Cardiac ventricle fibroblast (primary cell): ENCODE measurements around a stretch of chr9.

- RAMPAGE, long total RNA, result no peak
These were observed 53.7 kb downstream of the TMOD1 start for GRCh38 chr9:97555053-97555691.

- RAMPAGE, long total RNA, result no peak
These were observed 17.4 kb upstream of the XPA start for GRCh38 chr9:97714639-97714885.

DNA sequence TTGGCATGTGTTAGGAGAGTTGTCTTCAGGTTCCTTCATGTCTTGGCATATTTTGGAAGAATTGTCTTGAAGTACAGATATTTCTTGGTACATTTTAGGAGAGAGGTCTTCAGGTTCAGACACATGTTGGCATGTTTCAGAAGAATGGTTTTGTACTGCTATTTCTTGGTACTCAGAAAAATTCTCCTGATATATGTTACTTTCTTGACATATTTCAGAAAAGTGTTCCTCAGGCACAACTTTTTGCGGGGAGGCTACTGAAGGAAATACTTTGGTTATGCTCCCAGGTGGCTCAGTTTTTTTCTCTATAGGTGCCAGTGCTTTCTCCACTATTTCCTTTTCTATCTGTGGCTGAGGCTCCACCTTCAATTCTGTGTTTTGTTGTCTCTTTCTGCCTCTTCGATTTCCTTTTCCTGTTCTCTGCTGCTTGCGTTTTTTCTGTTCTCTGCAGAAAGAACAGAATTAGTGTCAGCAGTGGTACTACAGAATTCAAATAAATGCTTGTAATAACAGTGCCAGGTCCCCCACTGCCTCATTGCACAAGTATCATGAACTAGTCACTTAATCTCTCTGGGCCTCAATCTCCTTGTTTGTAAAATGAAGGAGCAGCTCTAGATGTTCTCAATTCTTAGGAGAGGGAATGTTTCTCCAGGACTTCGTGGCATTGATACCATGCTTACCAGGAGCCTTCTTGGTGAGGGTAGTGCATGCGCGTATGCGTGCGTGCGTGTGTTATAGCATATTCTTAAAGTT lies 7.0 kb downstream of the HEMGN start:
- RAMPAGE, long total RNA, result no peak

DNA sequence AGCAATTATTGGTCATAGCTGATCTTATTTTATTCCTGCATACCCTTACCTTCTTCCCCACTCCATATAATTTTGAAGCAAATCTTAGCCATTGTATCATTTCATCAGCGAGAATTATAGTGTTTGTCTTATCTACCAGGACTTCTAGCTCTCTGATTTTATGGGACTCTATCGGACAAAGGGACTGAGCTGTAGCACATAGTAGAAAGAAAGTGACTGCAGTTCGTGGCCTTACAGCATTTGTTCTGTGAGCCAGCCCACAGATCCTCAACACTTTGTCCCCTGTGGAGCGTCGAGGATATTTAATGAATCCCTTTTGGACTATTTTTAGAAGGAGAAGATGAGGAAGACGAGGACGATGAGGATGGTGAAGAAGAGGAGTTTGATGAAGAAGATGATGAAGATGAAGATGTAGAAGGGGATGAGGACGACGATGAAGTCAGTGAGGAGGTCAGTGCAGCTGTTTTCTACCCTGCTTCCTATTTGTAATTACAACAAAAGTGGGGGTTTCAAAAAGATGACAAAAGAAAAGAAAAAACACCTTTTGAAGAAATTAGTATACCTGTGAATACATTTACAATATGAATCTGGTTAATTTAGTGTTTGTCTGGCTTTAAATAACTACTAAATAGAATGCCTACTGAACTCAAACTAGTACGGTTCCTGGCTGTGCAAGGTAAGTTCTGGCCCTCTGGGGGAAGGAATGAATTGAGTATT lies 28.0 kb downstream of the ANP32B start:
- RAMPAGE, long total RNA, result no peak

DNA sequence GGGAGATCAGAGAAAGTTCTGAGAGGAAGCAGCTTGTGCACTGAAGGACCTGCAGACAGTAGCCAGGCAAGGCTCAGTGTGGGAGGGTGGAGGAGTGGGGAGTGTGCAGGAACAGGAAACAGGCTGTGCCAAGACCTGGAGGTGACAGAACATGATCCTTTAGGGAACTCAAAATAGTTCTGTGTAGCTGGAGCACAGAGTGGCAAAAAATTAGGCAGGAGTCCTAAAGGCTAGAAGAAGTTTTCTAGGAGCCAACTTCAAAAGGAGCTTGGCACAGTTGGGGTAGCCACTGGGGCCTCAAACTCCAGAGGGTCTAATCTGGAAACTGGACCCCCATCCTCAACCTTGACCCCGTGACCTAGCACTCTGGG lies 19.1 kb upstream of the NANS start:
- RAMPAGE, long total RNA, result no peak

GRCh38 chr9:98066126-98066684 lies 9.7 kb downstream of the NANS start:
- RAMPAGE, long total RNA, result no peak

DNA sequence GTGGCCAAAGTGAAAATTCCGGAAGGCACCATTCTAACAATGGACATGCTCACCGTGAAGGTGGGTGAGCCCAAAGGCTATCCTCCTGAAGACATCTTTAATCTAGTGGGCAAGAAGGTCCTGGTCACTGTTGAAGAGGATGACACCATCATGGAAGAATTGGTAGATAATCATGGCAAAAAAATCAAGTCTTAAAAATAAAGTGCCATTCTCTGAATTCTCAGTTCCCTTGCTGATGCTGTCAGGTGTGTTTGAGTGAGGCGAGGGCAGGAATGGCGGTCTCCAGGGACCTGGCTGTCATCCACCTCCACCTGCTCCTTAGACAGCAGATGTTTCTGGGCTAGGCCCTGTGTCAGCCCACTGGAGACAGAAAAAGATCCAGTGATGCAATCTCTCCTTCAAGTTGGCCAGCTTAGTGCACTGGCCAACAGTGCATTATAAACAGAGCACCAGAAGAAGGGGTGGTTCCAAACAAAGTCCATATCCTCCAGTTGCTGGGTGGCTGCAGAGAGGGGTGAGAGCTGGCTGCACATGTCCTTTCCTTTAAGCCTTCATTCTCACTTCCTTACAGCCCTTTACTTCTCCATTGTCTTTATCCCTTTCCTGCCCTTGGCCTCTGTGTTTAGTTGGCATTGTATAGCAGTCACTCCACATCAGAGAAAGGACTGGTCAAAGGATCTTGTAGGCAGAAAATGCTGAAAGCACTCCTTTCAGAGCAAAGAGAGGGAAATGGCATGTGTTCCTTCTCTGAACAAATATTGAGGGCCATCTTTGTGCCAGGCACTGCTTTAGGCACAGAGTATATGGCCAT lies 26.5 kb downstream of the NANS start:
- RAMPAGE, long total RNA, result no peak

GRCh38 chr9:98104571-98104816 lies 14.5 kb downstream of the TRIM14 start:
- RAMPAGE, long total RNA, result no peak

GRCh38 chr9:98108119-98108348 lies 11.0 kb downstream of the TRIM14 start:
- RAMPAGE, long total RNA, result no peak

DNA sequence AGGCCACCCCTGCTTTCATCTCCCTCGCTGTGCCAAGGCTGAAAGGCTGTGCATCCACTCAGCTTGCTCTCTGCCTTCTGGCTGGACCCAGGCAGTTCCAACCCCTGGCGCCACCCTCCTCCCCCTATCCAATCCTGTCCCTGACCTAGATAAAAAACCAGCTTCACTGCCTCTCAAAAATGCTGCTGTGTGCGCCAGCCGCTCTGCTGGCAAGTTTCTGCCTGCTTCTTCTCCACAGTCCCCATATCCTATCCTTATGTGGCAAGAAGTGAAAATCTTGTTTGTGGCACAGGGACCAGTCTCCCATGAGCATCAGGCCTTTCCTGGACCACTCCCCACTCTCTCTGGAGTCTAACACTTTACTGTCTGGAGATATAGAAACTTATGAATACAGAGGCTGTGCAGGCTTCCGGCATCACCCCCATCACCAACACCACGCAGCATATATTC lies 22.5 kb upstream of the CORO2A start:
- RAMPAGE, long total RNA, result no peak

- RAMPAGE, long total RNA, result no peak
These were observed 30.2 kb downstream of the TBC1D2 start for GRCh38 chr9:98225127-98225766.

DNA sequence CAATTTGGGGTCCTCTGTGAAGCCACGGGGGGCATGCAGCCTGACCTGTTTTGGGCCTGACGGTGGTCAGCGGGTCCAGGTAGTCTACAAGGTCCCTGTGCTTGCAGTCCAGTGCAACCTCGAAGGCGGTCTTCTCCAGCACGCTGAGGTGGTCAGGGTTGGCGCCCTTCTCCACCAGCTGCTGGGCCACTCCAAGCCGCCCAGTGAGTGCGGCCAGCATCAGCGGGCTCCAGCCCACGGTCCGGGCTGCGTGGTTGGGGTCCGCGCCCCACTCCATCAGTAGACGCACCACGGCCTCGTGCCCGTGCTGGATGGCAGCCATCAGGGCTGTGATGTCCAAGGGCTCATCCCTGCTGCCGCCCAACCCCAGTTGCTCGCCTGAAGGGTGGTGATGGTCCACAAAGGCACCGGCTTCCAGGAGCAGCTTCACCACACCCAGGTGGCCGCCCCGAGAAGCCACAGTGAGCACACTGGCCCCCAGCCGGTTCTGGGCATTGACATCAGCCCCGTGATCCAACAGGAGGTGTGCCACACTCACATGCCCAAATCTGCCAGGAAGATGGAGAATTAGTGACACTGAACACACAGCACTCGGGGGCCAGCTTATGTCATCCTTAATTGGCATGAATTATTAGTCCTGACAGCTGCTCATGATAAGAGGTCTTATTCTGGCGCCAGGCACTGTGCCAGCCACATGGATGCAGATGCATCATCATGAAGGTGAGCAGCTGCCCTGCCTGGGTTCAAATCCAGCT lies 6.1 kb downstream of the ANKS6 start:
- RAMPAGE, long total RNA, result no peak

- RAMPAGE, long total RNA, result no peak
These were observed 4.2 kb downstream of the ANKS6 start for GRCh38 chr9:98792153-98792654.

GRCh38 chr9:98861000-98861469 lies 53.6 kb downstream of the GALNT12 start:
- RAMPAGE, long total RNA, result no peak

- RAMPAGE, long total RNA, result no peak
These were observed 18.5 kb upstream of the COL15A1 start for GRCh38 chr9:98925077-98925770.

DNA sequence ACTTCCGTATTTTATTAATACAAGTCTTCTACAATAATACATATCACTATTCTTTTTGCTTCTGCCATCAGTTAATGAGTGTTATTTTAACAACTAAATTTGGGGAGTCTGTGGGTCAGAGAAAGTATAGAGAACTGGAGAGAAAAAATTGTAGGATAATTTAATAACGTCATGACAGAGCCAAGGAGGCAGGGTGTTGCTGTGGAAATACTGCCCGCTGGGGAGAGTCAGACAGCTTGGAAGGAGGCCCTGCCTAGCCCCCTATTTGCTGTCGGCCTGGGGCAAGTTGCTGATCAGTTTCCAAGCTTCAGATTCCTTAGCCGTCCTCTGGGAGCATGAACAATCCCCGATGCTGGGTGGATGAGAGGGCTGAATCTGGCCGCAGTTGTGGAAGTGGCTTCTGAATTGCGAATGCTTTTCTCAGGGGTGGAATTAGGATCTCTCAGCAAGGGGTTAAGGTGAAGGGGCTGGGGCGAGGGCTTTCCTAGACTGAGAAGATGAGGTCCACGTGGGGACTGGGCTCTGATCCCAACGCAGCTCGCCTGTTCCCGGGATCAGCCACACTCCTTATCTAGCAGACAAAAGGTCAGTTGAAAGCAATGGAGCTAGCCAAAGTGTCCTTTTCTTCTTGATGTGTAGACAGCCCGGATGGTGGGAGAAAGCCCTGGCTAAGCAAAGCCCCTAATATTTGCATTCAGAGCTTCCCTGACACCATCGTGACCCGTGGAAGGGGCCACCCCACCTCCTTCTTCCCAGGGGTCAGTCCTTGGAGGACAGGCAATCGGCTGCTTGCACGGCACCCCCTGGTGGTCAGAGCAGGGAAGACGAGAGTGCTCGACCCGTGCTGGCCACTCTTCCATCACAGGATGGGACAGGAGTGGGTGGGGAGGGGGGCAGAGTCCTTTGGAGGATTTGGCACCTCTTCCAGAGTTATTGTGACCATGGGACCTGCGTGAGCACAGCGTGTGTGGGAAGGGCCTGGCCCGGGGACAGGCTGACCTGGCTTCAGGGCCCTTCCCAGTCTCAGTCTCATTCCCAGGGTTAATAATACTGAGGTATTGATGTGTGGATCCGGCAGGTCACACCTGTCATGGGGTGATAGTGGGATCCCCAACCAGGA lies 54.9 kb downstream of the COL15A1 start:
- RAMPAGE, long total RNA, result no peak

GRCh38 chr9:99107599-99108031 lies 2.7 kb downstream of the TGFBR1 start:
- RAMPAGE, long total RNA, result no peak

- RAMPAGE, long total RNA, result no peak
These were observed 135.5 kb downstream of the SEC61B start for GRCh38 chr9:99357410-99358055.

- RAMPAGE, long total RNA, result no peak
These were observed 136.6 kb downstream of the SEC61B start for GRCh38 chr9:99358616-99359145.

DNA sequence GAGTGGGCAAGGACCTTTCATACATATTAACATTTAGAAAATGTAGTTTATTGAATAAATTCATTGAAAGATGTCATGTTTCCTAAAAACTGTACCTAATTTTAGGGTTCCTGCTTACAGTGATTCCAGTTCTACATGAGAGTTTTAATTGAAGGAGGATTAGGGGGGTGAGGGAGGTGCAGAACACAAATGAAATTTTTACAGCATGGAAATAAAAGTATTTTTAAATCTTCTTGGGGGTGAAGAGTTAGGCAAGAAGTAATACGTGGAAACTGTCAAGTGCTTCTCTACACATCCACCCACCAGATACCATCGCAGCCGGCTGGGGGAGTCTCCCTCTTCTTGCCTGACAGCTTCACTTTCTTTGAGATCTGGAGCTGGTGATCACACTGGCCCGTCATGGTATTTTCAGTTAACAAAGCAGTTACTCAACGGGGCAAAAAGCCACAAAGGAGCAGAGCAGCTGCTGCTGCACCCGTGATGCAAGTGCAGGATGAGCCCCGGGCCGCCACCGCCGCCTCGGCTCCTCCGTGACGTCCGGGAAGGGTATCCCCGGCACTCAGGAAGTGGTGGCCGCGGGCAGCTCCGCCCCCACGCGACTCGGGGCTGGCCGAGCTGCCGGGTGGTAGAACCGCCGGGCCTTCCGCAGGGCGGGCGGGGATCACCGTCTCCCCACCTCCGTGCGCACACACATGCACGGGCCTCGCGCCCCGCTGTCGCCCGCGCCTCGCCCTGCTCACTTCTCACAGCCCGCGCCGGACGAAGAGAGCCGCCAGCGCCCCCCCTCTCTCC lies 2.5 kb upstream of the NR4A3 start:
- RAMPAGE, long total RNA, result no peak